Measurements from ENCODE around the gene LACTB.

DNA sequence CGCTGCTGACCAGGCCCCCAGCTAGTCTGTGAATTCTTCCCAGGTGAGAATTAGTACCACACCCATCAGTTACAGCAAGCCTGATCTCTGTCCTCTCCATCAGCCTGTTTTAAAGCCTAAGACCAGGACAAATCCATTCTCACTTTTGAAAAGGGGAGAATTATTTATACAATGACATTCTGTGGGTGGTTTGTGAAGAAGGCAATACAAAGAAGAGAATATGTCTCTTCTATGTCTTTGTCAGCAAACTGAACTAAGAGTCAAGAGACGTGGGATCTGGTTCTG is 160.3 kb upstream of the RORA start:
- PRO-cap, 3 experiments, result no peak in any of the 3 experiments
- RAMPAGE, long total RNA, result no peak
- RRBS, 2 experiments, result no CpG with 5 or more reads among the region's 2 CpGs

DNA sequence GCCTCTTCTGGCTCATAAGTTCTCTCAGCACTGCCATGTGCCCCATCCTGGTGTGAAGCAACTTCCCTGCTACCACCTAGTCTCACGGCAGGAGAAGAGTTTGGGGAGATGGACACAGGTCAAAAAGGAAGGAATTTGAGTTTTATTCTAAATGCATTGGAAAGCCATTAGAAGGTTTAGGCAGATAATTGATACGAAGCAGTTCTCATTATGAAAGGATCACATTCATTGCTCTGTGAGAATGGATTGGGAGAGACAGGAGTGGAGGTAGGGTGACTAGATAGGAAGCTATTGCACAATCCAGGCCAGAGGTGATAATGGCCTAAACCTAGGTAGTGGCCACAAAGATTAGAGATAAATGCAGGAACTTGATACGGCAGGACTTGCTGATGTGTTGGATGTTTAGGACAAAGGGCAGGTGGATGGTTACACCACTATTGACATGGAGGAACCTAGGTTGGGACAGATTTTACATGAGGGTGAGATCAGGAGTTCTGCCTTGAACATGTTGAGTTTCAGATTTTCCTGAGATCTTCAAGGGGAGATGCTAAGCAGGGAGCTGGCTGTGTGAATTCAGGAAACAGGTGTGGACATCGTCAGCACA is 173.1 kb upstream of the RORA start:
- PRO-cap, 3 experiments, result no peak in any of the 3 experiments
- RAMPAGE, long total RNA, result no peak
- RRBS, 2 experiments, result no CpG with 5 or more reads among the region's 4 CpGs

DNA sequence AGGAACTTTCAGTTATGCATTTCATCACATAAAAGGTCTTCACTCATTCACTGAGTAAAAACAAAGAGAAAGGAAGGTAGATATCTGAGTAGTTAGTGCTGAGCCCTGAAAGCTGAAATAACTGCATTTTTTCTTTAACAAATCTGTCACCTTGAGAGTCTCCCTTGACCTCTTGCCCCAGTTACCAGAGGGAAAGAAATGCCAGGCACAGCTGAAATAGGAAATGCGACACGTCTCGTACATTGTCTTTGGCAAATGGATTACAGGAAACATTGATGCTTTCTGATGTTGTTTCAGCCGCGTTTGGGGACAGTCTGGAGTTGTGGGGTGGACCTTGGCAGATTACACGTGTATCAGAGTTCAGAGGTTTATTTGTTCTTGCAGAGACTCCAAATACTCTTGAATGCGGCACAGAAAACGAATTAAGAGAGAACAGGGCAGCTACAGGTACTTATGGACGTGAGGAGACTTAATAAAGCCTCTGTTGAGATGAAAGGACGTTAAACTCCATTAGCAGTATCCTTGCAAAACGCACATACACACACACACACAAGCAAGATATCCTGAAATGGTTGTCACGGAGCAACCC is 272.7 kb upstream of the RORA start:
- PRO-cap, 3 experiments, result no peak in any of the 3 experiments
- RAMPAGE, long total RNA, result no peak
- RRBS, 2 experiments, result no CpG with 5 or more reads among the region's 12 CpGs

DNA sequence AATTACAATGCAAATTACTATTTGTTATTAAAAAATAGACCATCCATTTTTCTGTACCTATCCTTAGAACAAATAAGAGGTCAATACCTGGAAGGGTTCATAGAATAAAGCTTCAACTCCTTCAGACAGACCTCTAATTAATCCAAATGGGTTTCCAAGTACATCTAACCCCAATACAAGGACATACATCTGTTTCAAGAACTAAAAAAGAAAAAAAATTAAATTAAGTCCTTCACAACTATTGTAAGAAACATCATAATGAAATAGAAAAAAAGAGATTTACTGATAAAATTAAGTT is 184.7 kb downstream of the VPS13C start:
- PRO-cap, 3 experiments, result no peak in any of the 3 experiments
- RAMPAGE, long total RNA, result no peak

DNA sequence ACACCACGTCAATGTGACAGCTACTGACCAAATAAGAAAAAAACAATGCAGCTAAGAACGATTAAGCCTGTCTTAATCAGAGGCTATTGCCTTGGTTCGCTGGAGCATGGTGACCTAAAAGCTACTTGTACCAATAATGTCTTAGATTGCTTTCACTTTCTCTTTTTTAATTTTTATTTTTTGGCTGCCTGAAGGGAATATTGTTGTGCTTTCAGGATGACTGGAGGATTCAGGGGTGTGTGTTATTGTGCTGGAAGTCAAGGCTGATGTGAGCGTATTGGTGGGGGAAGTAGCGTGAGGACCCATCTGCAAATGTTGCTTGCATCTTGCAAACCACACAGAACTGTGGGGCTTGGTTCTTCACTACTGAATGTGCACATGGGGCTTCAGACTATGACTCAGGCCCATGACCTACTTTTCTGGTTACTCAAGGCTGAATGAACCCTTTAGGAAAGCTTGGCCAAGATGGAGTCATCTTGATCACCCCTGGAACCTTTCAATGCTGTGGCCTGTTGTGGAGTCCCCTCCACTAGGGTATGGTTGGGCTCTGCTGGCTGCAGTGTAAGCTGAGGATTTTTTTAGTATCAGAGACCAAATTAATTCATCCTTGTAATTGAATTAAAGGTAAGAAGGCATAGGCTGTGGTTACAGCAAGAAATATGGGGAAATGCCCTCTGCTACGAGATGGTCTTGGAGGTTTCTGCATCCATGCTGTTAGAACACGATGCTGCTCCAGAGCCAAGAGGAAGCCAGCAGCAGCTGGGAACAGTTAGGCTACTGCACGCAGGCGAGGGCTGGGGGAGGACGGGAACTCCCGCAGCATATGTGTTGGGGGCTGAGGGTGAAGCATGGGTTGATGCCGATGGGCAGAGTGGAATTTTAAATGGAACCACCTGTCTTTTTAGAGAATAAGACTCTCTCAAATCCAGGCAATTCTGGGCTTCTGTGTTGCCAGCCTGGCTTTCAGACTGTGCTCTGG is 234.8 kb downstream of the TLN2 start:
- PRO-cap, 3 experiments, result peak in 2 of 3 experiments; most common minus-strand start position 345 of the sequence (in 2)
- RAMPAGE, long total RNA, result no peak
- RRBS, 2 experiments, result no CpG with 5 or more reads among the region's 12 CpGs

- PRO-cap, 3 experiments, result no peak in any of the 3 experiments
- RAMPAGE, long total RNA, result no peak
- RRBS, 2 experiments, result no CpG with 5 or more reads among the region's 8 CpGs
These were observed 267.3 kb downstream of the TLN2 start for GRCh38 chr15:62657553-62658081.

DNA sequence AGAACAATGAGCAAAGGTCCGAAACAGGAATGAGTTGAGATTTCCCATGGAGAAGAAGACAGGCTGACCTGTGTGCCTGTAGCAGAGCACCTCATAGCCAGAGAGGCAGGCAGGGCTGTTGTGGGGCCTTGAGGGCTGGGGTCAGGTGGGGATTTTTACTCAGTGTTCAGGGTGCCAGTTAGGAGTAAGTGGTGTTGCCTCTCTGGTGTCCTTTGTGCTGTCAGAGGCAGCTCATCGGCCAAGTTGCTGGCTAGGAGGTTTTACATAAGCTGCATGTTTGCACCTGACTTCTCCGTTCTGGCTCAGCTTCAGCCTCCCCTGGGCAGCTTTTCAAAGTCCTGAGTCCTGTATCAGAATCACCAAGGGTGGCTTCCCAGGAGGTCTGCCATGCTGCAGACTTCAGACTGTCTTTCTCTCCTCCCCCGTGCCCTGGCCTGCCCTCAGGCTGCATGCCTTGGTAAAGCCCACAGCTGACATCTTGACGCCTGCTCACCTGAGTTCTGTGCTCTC is 242.6 kb upstream of the TPM1 start:
- PRO-cap, 3 experiments, result no peak in any of the 3 experiments
- RAMPAGE, long total RNA, result no peak
- RRBS, 2 experiments, result no CpG with 5 or more reads among the region's 5 CpGs

- PRO-cap, 3 experiments, result no peak in any of the 3 experiments
- RAMPAGE, long total RNA, result no peak
- RRBS, 2 experiments, result no CpG with 5 or more reads among the region's 8 CpGs
These were observed 158.6 kb upstream of the TPM1 start for GRCh38 chr15:62883758-62884486.

- PRO-cap, 3 experiments, result no peak in any of the 3 experiments
- RAMPAGE, long total RNA, result no peak
- RRBS, 2 experiments, result no CpG with 5 or more reads among the region's 11 CpGs
These were observed 1.3 kb upstream of the TPM1 start for GRCh38 chr15:63041163-63041706.

DNA sequence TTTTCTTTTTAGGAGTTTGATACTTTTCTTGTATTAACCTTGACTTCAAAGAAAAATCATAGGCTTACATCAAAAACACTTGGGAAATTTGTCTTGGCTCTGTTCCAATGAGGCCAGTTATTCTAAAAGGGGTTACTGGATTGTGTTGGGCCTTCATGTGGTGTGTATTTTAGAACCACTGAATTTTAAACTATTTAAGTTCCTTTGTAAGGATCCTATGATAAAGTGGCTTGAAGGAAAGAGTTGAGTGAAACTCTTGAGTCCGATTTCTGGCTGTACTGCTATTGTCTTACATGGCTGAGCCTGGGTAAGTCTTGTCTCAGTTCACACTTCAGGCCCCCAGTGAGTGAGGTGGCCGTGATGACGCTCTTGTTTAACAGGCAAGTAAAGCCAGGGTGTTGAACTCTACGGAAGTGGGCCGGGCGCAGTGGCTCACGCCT is 13.4 kb downstream of the TPM1 start:
- PRO-cap, 3 experiments, result no peak in any of the 3 experiments
- RAMPAGE, long total RNA, result no peak
- RRBS, 2 experiments, result no CpG with 5 or more reads among the region's 7 CpGs

- PRO-cap, 3 experiments, result no peak in any of the 3 experiments
- RAMPAGE, long total RNA, result no peak
- RRBS, 2 experiments, result no CpG with 5 or more reads among the region's 8 CpGs
These were observed 23.0 kb downstream of the TPM1 start for GRCh38 chr15:63065327-63066173.

DNA sequence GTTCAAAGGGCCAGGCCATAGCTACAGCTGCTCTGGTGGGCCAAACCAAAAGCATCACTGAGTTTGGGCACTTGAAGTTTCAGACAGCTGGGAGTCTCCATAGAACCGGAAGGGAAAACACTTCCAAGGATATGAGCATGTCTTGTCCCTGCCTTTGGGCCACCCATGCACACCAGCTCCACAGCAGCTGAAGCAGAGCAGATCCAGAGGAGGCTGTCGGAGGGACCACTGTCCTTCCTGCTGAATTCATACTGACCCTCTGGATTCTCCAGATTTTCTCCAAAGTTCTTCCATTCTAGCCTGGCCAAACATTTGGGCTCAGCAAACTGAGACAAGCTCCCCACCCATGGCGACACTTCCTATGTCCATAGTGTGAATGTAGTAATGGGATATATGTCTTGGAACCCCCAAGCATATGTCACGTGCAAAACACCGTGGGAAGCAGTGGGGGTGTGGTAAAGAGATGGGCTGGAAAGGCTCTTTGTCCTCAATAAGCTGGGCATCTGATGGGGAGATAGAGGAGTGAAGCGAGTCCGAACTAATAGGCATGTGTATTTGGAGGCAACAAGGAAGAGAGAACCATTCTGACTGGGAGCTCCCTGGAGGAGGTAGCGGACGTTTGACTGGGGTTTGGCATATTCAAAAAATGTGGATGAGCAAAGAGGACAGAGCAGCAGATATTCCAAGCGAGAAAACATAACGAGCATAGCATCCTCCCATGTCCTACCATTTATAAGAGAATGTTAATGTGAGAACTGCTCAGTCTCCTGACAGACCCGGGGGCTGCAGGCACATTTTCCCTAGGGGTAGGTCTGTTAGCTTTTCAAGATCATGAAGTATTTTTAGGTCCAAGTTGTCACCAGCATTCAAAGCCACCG is 25.4 kb downstream of the TPM1 start:
- PRO-cap, 3 experiments, result no peak in any of the 3 experiments
- RAMPAGE, long total RNA, result no peak
- RRBS, 2 experiments, result 24 to 27% methylated on average over 1 to 2 of the region's 13 CpGs

DNA sequence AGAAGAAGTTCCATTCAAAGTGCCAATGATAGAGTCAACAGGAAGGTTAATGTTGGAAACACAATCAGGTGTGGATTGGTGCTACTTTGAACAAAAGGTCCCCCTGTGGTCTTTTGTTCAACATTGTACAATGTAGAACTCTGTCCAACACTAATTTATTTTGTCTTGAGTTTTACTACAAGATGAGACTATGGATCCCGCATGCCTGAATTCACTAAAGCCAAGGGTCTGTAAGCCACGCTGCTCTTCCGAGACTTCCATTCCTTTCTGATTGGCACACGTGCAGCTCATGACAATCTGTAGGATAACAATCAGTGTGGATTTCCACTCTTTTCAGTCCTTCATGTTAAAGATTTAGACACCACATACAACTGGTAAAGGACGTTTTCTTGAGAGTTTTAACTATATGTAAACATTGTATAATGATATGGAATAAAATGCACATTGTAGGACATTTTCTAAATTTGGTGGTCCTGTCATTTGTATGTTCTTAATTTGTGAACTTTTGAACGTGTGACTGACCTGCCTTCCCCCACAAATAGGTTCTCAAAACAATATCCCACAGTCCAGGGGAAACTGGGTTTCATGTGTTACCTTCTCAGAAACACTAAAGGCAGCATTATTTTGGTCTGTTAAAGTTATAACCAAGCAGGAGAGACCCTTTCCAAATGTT is 29.0 kb downstream of the TPM1 start:
- PRO-cap, 3 experiments, result no peak in any of the 3 experiments
- RAMPAGE, long total RNA, result no peak
- RRBS, 2 experiments, result no CpG with 5 or more reads among the region's 6 CpGs

GRCh38 chr15:63121399-63121939 is at the start of gene LACTB:
TSS of gene LACTB (plus strand) at chr15:63121861.
- PRO-cap, 3 experiments, result peak in 3 of 3 experiments; most common plus-strand start chr15:63121828 (in 3); most common minus-strand start chr15:63121711 (in 1)
- RAMPAGE, long total RNA, result no peak
- RRBS, 2 experiments, result 4 to 6% methylated on average over 2 of the region's 30 CpGs

DNA sequence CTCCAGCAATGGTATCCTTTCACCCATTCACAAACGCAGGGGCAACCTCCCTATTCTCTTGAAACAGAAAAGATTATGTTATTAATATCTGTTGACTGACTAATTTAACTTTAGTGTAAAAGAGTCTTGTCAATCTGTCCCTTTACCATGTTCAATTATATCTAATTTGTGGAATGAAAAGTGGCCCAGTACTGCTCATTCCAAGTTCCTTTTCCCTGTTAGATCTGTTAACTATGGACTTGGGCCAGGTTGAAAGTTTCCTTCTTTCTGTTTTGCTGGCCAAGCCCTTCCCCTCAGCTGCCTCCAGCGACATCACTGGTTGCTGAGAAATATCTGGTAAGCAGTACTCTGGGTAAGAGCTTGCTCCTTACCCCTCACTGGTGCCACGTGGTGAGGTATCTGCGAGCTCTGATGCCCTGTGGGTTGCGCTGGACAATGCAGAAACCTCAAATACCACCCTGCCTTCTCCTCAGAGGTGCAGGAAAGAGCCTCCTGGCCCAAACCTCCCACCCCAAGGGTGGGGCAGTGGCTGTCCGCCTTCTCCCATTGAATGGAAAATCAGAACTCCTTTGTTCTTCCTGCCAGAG is 43.0 kb upstream of the APH1B start:
- PRO-cap, 3 experiments, result no peak in any of the 3 experiments
- RAMPAGE, long total RNA, result no peak
- RRBS, 2 experiments, result no CpG with 5 or more reads among the region's 6 CpGs

GRCh38 chr15:63341937-63342296 is 39.7 kb downstream of the CA12 start:
- PRO-cap, 3 experiments, result no peak in any of the 3 experiments
- RAMPAGE, long total RNA, result no peak
- RRBS, 2 experiments, result no CpG with 5 or more reads among the region's 4 CpGs

DNA sequence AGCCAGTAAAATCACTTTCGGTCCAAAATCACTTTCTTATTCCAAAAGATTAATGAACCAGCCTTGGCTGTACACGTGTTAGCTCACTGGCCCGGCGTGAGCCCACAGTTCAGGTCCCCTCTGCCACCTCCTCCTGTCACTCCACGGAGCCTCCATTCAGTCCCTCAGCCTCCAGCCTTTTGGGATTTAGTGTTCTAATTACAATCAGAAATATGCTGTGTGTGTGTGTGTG is 934 bp downstream of the CA12 start:
- PRO-cap, 3 experiments, result peak in 1 of 3 experiments; most common minus-strand start position 181 of the sequence (in 1)
- RAMPAGE, long total RNA, result no peak
- RRBS, 2 experiments, result no CpG with 5 or more reads among the region's 5 CpGs

DNA sequence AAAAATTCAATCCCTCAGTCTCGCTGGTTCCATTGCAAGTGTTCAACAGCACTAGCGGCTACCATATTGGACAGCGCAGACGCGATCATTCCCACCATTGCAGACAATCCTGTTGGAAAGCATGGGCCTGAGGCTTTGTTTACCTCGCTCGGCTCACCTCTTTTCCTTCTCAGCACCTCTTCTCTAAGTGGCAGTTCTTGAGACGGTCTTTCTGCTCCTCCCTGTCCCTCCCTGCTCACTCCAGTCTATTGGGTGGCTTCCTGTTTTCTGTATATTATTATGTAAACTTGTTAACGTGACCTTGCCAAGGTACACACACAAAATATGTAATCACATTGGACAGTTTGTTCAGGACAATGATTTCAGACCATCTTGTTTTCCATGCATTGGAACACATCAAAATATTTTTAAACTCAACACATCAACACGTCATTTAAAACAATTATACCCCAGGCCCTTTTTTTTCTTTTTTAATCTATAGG is 21.9 kb upstream of the CA12 start:
- PRO-cap, 3 experiments, result no peak in any of the 3 experiments
- RAMPAGE, long total RNA, result no peak
- RRBS, 2 experiments, result no CpG with 5 or more reads among the region's 10 CpGs

DNA sequence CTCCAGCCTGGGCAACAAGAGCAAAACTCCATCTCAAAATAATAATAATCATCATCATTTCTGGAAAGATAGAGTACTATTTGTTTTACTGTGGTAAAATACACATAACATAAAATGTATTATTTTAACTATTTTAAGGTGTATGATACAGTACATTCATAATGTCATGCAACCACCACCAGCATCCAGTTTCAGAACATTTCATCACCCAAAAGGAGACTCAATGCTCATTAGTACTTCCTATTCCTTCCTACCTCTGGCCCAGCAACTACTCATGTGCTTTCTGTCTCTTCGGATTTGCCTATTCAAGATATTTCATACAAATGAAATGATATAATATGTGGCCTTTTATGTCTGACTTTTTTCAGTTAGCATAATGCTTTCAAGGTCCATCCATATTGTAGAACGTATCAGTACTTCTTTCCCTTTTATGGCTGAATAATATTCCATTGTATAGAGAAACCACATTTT is 18.0 kb upstream of the USP3 start:
- PRO-cap, 3 experiments, result no peak in any of the 3 experiments
- RAMPAGE, long total RNA, result no peak
- RRBS, 2 experiments, result no CpG with 5 or more reads among the region's 2 CpGs

- PRO-cap, 3 experiments, result no peak in any of the 3 experiments
- RAMPAGE, long total RNA, result no peak
- RRBS, 2 experiments, result no CpG with 5 or more reads among the region's 4 CpGs
These were observed 3.6 kb upstream of the USP3 start for GRCh38 chr15:63500664-63501224.